Metastatic Liver Carcinoma in the Adrenal Gland (tissue), 2 donors: Measurements from ENCODE around the genes C2orf15 and LIPT1.

DNA sequence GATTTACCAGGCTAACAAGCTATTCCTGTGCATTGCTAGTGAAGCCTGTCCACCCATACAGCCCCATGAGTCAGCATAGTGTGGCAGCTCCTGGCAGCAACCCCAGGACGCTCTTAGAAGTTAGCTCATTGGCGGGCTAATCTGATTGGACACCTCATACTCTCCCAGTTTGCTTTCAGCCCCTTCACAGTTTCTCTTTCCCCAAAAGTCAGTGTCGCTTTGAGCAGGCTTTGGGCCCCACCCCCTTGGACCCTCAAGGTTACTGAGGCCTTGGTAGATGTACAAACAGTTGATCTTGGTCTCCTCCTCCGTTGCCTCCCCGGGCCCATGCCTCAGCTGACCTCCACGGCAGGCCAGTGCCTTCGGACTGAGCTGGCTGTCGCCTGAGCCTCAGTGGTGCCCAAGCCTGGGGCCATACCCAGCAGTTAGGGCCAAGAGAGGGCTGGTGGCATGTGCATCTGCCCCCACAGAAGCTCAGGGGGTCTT lies 47.9 kb downstream of the COA5 start:
- PRO-cap, 2 experiments: no peak in any of the 2 experiments

- PRO-cap, 2 experiments: no peak in any of the 2 experiments
Observed at GRCh38 chr2:98572584-98573062, 35.7 kb downstream of the COA5 start.

GRCh38 chr2:98583977-98584736 lies 24.2 kb downstream of the COA5 start:
- PRO-cap, 2 experiments: no peak in any of the 2 experiments

GRCh38 chr2:98656667-98657315 lies 48.4 kb downstream of the UNC50 start:
- PRO-cap, 2 experiments: no peak in any of the 2 experiments

DNA sequence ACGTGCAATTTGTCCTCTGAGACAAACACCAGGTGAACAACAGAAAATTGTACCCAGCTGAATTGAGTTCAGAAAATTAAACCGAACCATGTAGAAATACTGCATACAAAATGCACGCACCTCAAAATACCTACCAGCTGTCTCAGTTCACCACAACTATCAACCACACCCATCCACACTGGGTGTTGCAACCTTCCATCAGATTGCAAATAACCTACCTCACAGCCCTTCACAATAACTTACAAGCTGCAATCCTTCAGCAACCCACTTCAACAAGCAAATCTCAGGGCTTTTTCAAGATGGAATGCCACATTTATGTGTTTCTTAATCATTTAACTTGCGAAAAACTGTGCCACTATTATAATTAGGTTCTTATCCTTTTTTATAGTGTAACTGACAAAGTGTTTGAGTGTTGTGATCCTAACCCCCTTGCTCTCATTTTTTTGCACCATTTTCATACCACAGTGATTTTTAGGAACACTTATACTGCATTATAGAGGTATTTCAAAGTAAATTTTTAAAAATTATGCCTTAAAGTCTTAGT lies 56.1 kb downstream of the UNC50 start:
- PRO-cap, 2 experiments: no peak in any of the 2 experiments

DNA sequence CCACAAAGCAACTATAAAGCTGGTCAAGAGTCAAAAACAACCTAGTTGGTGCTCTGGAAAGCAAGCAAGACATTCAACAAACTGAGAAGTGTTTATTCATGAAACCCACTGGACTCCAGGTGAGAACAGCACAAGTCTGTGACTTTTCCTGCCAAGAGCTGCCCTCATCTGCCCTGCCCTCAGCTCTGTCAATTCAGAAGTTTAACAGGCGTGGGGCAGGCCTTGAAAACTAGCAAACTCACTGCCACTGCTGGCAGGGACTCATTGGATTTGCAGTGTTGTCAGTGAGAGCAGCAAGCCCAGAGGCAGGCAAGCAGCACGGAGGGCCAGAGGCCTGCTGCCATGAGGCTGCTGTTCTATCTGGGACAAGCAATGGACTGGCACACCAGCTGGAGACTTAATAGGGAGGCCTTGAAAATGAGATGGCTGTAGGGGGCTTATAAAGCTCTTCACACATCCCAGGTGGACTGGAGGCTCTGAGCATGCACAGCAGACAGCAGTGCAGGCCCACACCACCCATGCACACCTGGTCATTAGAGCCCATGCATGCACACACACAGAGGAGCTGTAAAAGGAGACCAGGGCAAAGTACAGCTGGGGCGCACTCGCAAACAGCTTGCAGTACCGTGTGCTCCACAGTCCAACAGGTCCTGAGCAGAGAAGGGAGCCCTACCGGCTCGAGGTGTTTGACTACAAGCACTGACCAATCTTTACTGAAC lies 28.8 kb downstream of the MGAT4A start:
- PRO-cap, 2 experiments: peak in 2 of 2 experiments; most common plus-strand start position 264 of the sequence (in 2)

DNA sequence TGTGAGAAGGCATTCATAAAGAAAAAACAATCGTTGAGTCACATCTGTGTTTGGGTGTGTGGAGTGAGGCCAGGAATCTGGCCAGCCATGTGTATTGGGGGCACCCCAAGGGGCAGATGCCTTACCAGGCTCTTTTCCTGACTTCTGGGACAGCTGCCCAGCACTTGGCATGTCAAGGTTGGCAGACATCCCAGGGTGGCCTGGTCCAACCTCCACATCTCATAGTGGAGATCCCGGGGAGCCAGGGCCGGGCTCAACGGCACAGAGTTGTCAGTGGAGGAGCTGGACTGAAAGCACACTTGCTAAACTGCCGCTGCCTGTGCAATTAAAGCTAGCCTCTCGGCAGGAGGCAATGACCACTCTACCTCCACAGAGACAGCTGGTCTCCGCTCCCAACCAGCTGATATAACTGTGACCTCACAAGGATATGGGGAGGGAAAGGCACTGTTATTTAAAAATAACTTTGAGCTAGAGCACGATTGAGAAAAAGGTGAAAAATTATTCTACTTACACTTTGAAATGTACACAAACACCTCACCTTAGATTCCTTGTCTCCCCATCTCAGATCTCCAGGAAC lies 75.4 kb upstream of the MGAT4A start:
- PRO-cap, 2 experiments: no peak in any of the 2 experiments

DNA sequence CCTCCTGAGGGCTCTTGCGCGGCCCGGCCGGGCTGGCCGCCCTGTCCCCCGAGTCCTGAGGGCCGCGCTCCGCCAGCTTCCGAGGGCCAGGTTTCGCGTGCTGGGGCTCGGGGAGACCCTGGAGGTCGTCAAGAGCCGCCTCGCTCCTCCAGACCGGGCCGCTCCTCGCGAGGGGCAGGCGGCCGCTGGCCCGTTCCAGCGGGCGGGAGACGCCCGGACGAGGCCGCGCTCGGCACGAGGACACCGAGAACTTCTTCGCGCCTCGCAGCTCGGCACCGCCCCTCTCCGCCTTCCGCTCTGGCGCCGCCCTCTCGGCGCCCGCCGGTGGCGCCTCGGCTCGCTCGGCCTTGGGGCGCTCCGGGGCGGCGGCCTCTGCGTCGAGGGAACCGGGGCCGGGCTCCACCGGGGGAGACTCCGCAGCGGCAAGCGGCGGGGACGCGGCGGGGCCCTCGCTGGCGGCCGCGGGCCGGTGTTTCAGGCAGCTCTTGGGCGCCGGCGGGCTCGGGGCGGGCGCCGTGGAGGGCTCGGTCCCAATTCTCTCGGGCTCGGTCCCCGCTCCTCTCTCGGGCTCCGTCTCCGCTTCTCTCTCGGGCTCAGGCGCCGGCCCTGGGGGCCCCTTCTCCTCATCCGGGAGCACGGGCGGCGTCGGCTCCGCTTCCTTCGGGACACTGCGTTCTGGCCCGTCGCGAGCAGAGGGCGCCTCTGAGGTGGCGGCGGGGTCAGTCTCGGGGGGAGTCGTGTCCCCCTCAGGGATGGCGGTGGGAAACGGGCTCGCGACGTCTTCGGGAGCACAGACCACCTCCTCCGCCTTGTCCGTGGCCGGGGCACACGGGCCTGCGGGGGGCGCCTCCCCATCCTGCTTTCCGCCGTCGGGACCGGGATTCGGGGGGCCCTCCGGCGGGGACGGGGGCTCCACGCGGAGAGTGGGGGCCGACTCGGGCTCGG lies 91.6 kb upstream of the MGAT4A start:
- PRO-cap, 2 experiments: peak in 2 of 2 experiments; most common minus-strand start position 667 of the sequence (in 2)

- PRO-cap, 2 experiments: no peak in any of the 2 experiments
Observed at GRCh38 chr2:98833286-98834166, 102.5 kb downstream of the CRACDL start.

DNA sequence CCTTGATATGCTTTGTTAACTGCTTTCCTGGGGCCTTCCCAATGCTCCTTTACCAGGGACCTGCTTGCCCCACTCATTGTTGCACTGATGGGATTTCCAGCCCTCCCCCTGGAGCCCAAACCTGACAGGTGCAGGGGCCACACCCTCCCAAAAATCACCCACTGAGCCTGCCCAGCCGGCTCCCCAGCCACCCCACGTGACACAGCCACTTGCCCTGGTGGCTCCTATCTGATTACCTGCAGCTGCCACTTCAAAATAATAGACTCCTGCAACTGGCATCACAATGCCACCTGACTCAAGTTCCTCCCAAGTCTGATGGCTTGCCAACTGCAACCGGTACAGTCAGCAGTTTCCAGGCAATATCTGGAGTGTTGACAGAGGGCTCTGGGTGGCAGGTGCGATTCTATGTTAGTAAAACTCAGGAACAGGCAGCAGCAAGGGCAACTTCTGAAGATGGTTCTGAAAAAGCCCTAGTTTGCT lies 66.2 kb downstream of the CRACDL start:
- PRO-cap, 2 experiments: no peak in any of the 2 experiments

GRCh38 chr2:99140594-99140985 lies 917 bp upstream of the C2orf15 start:
- PRO-cap, 2 experiments: no peak in any of the 2 experiments

GRCh38 chr2:99140986-99142140 lies at the start of gene C2orf15:
C2orf15 (plus strand) TSS chr2:99141707.
- PRO-cap, 2 experiments: peak in 2 of 2 experiments; most common plus-strand start chr2:99141270 (in 1); most common minus-strand start chr2:99141152 (in 2)

DNA sequence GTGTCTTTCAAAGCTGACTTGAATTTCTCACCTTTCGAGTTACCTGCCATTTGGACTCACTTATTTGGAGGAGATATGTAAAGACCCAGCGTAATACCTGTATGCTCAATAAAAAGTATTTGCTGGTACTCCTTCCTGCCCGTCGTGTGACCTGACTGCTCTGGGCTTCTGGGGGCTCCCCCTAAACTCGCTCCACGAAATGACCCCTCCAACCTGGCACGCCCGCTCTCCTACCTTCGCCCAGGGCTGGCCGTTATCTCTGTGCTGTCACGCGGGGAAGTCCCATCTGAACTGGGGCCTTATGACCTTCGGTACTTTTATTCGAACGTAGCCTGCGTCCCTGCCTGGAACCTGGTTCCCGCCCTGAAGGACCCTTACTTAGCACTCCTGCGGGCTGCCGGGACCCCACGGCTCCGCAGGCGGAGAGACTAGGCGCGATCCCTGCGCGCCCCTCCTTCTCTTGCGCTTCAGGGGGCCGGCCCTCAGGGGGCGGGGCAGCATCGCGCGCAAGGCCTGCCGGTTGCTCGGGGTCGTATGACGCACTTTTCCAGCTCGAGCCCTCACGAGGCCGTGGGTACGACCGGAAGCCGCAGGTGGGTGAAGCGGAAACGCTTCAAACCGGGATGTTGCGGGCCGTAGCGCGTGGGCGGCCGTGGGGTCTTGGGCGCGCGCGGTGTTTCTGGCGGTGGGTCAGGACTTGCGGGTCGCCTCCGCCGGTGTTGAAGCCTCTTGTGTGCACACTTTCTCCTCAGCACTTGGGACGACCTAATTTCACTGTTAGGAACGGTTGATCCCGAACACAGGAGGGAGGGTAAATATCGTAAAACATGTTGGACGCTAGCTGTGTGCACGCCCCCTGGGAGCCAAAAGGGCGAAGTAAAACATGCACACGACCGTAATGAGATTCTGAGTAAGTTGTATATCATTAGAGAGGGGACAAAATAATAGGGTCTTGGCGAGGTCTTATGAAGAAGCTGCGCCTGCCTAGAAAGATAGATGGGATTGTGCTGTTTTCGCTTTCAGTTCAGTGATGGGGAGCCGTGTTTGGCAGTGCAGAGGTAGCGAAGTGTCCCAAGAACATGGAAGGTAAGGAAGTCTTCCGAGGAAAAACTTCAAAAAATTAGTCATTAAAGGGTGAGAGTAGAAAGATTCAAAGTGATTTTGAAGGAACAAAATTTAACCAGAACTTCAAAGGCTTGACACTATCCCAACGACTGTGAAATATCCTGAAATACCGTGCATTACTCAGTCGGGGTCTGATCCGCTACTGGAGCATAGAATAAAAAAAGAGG lies at the start of gene LIPT1:
TSS of gene LIPT1 (plus strand) at position 509 of the 1,292 bp plus-strand sequence.
- PRO-cap, 2 experiments: peak in 2 of 2 experiments; most common plus-strand start position 616 of the sequence (in 2); most common minus-strand start position 462 of the sequence (in 2)

- PRO-cap, 2 experiments: no peak in any of the 2 experiments
Observed at GRCh38 chr2:99404064-99405213, 67.2 kb downstream of the EIF5B start.

- PRO-cap, 2 experiments: no peak in any of the 2 experiments
Observed at GRCh38 chr2:99890344-99890797, 252.0 kb downstream of the AFF3 start.

- PRO-cap, 2 experiments: no peak in any of the 2 experiments
Observed at GRCh38 chr2:100039608-100040185, 102.7 kb downstream of the AFF3 start.

DNA sequence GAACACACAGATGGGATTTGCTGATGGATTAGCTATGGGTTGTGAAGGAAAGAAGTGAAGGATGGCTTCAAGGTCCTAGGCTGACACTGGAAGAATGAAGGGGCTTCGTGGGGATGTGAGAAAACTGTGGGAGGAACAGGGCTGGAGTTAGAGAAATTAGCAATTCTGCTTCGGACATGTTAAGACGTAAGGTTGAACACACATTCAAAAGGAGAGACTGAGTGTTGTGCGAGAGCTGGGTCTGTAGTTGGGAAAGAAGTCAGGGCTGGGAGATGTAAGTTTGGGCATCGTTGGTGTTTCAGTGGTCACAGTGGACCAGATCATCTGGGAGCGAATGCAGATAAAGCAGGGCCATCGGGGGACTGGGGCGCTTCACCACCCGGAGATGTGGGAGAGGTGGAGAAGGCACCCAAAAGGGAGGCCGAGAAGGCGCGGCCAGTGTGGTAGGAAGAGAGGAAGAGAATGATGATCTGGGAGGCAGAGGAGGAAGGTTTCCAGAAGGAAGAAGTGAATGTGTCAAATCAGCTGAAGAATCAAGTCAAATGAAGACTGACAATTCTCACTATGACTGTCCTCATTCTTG lies 6.4 kb downstream of the AFF3 start:
- PRO-cap, 2 experiments: no peak in any of the 2 experiments

DNA sequence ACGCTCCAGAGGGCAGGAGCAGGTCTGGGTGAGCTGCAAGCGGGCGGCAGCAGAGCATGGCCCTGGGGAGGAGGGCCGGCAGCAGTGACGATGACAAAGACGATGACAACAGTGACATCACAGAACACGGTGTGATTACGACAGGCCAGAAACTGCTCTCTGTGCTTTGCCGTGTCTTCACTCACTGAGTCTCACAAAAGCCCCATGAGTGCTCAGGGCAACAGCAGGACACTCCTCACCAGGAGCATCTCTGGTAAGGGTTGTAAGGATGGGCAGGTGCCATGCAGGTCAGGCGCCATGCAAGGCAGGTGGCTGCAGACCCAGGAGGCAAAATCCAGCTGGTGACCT lies 23.2 kb downstream of the CHST10 start:
- PRO-cap, 2 experiments: no peak in any of the 2 experiments

- PRO-cap, 2 experiments: no peak in any of the 2 experiments
Observed at GRCh38 chr2:100643309-100643908, 80.6 kb downstream of the PDCL3 start.

DNA sequence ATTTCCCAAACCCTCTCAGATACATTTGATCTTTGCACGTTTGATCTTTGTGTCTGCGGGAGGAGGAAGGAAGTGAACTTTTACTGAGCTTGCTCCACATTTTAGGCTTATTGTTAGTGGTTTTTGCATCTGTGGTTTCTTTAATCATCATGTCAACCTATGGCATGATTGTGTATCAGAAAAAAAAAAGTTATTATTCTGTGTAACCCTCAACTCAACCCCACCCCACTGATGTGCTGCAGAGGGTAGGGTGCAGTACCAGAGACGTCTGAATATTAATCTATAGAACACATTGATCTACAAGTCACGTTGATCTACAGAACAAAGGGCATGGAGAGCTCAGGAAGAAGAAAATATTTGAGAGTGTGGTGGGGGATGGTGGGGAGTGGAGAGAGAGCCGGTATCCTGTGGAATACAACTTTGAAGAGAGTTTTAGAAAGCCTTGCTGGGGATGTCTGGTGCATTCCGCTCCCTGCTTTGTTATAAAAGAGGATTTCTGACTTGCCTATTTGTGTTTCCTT lies 81.4 kb downstream of the PDCL3 start:
- PRO-cap, 2 experiments: no peak in any of the 2 experiments